H1 (cell line): ENCODE data around the genes PJA1 and AWAT1.

DNA sequence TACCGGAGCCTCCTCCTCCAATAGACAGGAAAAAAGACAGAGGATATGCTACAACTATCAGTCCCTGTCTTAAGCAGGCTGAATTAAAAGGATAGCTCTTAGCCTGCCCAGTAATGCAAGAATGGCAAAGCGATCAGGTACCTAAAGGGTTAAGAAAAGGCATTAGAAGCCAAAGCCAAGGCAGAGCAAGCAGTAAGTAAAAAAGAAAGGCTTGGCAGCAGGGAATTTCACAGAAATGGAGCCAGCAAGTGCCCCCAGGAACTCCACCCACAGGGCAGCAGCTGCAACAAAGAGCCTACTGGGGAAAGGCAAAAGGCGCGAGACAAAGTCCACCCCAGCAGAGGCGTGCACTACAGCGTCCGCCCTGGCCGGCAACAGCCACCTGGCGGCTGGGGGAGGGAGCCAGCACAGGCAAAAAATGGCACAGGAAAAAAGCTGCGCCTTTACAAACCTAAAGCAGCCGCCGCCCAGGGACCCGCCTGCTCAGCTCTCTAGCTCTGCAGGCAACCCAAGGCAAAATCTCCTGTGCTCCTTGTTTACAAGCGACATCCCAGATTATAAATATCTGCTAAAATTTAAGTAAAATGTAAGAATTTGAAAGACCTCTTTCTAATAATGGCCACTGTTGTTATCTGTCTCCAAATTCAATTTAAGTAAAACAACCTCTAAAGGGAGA is 162.3 kb downstream of the ZC3H12B start:
- RRBS = no CpG with 5 or more reads among the region's 14 CpGs
CAGE:
- cytosol, long polyA plus RNA = no peak
- long polyA plus RNA = no peak
- nucleus, long polyA plus RNA = no peak

DNA sequence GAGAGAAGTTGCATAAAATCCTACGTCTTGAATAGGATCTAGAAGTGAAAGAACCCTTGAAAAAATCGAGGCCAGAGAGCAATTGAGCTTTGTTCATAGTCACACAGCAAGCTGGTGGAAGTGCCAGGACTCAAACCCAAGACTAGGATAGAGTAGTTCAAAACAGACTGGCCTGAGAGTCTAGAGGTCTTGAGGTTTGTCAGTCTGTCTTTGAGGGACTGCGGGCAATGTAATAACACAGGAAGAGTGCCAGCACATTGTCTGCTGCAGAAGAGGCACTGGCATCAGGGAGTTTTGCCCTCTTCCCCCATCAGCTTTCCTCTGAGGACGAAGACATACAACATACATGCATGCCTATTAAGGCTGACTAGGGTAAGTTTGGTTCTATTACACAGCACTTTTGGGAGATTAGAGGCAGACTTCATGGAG is 63.9 kb upstream of the LAS1L start:
- RRBS = no CpG with 5 or more reads among the region's 4 CpGs
CAGE:
- cytosol, long polyA plus RNA = no peak
- long polyA plus RNA = no peak
- nucleus, long polyA plus RNA = no peak

GRCh38 chrX:65601448-65602089 is 65.9 kb upstream of the MSN start:
- RRBS = no CpG with 5 or more reads among the region's 5 CpGs
CAGE:
- cytosol, long polyA plus RNA = no peak
- long polyA plus RNA = no peak
- nucleus, long polyA plus RNA = no peak

GRCh38 chrX:65643016-65643959 is 24.2 kb upstream of the MSN start:
- RRBS = no CpG with 5 or more reads among the region's 5 CpGs
CAGE:
- cytosol, long polyA plus RNA = no peak
- long polyA plus RNA = no peak
- nucleus, long polyA plus RNA = no peak

DNA sequence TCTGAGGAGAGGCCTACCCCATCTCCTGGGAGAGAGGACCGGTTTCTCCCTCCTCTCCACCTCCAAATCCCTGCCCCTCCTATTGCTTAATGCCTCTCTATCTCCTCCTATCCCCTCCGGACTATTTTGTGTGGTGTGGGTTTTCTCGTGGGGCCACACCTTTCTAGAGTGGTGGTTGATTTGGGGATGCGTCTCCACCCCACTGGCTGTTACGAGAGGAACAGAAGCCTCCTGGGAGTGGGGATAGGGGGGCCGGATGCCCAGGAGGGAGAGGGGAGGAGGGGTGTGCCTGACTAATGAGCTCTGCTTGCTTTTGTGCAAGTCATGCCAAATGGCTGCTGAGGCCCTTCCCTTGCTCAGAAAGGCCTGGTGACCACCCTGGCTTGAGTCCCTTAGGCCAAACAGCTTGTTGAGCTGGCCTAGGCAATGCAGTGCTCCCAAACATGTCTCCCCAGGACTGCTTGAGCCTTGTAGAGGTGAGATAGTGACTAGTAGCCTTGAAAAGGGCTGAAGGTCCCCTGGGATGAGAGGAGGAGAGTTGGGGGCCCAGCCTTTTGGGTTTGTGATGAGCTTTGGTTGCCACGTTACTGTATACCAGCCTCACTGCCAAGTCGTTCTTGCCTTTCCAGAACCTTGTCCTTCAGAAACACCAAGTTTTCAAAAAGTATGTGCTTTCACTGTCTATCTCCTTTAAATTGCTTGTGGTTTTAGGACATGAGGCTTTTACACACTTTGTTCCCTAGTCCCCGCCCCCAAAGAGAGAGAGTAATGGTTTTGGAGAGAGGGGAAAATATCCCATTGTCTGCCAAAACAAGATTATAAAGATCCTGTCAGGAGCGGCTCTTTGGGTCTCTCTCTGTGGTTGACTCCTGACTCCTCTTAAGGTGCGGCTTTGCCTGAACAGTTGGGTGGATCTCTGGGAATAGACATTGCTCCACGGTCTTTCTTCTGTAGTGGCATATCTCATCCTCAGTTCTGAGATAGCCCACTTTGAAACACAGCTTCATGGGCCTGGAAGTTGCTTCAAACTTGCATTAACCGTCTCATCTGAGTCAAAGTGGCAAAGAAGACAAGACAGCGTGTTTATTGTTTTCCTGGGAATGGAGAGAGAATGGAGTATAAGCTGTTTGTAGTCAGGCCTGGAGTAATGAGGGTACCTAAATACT is 1.4 kb downstream of the MSN start:
- RRBS = 13% methylated on average over 1 of the region's 14 CpGs
CAGE:
- cytosol, long polyA plus RNA = no peak
- long polyA plus RNA = no peak
- nucleus, long polyA plus RNA = no peak

DNA sequence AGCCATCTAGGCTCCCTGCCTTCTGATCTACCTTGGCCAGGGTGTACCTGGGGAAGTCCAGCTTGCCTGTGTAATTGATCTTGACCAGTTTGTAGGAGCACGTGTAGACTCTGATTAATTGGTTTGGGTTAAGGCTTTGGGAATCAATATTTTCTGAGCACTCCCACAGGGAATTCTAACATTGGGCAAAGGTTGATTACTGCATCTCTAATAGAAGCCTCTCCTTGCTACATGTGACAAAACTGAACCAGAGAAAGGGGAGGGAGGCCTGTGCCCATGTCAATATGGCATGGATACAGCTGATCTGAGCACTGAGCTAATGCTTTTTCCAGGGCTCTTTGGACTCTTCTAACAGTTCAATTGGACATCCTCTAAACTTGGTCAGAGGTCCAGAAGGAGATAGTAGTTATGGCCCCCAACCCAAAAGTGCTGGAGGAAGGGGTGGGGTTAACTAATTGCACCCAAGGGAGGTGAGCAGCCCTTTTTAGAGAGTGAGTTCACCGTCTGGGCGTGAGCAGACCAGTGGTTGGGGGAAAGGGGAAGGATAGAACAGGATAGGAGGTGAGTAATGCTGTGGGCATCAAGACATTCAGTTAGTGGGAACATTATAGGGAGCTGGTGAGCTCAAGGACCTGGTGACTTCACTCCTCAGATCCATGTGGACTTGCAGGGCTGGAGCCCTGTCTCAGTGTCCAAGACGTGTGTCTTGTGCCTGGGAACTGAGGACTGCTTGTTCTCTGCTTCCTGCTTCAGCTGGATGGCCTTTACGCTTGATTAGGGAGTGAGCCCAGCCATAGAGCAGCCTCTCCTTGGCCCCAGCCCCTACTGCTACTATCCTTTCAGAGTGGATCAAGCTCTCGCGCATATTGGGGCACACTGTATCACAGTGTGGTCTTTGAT is 22.8 kb downstream of the MSN start:
- RRBS = no CpG with 5 or more reads among the region's 7 CpGs
CAGE:
- cytosol, long polyA plus RNA = no peak
- long polyA plus RNA = no peak
- nucleus, long polyA plus RNA = no peak

DNA sequence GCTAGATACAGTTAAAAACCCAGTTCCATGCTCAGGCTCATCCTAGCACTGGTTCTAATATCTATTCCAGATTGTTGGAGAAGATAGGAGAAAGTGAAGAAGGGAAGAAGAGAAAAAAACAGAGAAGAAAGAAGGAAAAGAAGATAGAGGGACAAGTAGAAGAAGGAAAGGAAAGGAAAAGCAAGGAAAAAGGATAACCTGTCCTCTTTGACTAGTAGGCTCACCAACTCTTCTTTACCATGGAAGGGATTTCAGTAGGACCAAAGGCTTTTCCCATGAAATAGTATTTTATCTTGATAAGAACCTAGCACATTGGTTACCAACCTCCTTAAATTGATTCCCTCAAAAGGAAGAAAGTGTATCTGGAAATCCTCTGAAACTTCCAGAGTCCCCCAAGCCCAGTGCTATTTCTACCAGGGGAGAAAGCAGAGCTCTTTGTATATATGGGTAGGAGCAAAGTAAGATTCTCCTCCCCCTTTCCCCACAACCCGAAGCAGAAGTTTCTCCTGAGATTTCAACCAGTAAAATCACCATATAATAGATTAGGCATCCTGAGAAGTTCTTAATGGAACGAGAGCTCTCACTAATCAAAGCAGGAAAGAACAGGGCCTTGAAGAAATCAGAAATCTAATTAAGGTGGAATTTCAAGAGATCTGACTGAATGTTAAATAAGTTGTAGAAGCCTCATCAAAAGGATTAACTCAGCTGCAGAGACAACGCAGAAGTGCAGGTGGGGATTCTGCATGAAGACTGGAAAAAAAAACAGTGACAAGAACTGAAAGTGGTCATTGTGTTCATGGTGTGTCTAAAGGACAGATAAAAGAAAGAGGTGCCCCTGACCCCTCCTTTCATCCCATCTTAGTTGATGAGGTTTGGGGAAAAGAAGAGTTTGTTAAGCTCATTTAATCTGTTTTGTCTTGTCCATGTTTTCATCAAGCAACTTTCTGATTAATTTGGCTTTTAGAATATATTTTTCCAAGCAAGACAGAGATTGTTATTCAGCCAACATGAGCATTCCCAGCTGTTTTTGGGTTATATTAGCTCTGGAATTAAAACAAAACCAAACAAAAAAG is 39.2 kb downstream of the VSIG4 start:
- RRBS = no CpG with 5 or more reads among the region's 3 CpGs
CAGE:
- cytosol, long polyA plus RNA = no peak
- long polyA plus RNA = no peak
- nucleus, long polyA plus RNA = no peak

DNA sequence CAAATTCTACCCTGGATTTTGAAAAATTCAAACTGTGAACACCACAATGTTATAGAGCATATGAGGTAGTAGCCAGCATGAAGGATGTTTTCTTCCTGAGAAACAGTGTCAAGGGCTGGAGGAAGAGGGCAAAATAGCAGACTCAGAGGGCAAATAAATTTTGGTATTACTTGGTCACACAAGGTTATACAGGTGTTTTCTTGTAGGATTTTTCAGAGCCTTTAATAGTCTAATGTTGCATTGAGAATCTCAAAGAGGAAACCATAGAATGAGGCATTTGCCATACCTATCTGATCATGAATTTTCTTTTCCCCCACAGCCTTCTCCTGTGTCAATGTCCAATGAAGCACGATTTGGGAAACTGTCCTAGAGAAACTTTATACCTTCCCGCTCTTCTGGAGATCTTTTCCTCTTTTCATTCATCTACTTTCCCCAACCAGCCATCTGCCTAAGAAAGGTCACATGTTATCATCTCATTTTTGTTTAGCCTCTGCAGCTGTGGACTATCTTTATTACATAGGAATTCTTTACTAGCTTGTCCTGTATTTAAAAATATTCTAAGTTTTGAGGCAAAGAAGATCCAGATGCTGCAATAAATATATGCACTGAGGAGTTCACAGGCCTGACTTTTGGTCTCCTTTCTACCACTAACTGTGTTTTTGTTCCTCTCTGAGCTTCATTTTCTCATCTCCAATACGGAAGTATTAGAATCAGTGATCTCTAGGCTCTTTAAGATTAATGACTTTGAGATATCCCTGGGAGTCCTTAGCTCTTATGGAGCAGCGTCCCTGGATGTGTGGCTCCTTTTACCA is 19.9 kb downstream of the VSIG4 start:
- RRBS = no CpG with 5 or more reads among the region's 4 CpGs
CAGE:
- cytosol, long polyA plus RNA = no peak
- long polyA plus RNA = no peak
- nucleus, long polyA plus RNA = no peak

DNA sequence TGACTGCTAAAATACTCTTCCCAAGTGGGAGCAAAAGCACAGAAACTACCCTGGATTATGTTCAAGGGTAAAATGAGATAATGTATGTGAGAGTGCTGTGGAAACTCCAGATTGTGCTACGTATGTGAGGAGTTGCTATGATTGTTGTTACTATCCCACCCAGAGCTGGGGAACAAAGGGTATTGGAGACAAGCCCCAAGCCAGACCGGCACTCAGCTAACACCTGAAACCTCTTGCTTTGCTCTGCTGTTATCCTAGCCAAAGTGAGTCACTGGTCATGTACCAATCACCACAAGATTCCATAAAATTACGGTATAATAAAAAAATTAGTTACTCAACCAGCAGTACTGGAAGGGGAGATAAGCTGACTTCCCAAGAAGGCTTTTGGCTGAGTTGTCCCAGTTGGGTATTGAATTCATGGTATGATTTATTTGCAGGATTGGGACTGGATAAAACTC is 5.4 kb downstream of the EDA2R start:
- RRBS = no CpG with 5 or more reads among the region's 3 CpGs
CAGE:
- cytosol, long polyA plus RNA = no peak
- long polyA plus RNA = no peak
- nucleus, long polyA plus RNA = no peak

DNA sequence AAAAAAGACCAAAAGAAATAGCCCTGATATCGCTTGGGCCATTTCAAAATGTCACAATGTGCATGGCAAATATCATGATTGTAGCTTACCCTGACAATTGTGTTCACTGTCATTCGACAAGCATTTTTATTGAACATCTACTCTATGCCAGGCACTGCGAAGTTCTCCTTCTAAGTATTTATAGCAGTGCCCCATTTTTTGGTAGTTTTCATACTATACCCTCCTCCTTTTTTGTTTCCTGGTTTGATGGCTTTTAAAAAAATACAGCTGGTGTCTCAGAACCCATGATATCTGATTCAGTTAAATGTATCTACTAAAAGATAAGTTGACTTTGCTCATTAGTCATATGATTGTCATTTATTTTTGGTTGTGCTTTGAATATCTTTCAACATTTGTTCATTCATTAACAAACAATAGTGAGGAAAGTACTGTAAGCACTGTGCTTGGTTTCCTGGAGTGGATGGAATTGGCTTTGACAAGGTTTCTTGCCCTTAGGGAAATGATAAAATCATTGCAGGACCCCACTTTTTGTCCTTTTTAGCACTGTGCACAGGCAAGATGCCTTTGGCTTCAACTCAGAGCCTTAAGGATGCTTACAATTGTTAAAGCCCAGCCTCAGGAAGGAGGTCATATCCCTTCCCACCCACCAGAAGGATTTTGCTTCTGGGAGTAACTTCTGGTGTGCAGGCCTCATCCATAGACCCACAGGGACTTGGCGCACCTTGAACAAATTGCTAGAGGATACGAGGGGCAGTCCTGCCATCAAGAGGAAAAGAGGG is 44.2 kb downstream of the STARD8 start:
- RRBS = no CpG with 5 or more reads among the region's 5 CpGs
CAGE:
- cytosol, long polyA plus RNA = no peak
- long polyA plus RNA = no peak
- nucleus, long polyA plus RNA = no peak

GRCh38 chrX:68697716-68698037 is 50.2 kb downstream of the STARD8 start:
- RRBS = no CpG with 5 or more reads among the region's 2 CpGs
CAGE:
- cytosol, long polyA plus RNA = no peak
- long polyA plus RNA = no peak
- nucleus, long polyA plus RNA = no peak

- RRBS = no CpG with 5 or more reads among the region's 4 CpGs
CAGE:
- cytosol, long polyA plus RNA = no peak
- long polyA plus RNA = no peak
- nucleus, long polyA plus RNA = no peak
These were observed 52.9 kb downstream of the STARD8 start for GRCh38 chrX:68700201-68700983.

DNA sequence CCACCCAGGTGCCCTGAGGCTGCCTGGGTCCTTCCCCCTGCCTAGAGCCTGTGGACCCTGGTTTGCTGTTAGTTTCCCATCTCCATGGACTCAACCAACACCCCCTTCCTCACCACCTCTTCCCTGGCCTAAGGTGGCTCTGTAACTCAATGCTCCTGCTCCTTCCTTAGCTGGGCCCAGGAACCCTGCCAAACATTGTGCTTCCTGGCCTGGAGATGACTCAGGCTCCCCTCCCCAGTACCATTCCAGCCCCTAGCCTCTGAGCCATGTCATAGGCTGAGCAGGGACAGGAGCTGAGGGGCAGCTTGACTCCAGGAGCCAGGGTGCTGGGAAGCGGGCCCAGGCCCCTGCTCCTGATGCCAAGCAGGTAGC is 100.7 kb downstream of the EFNB1 start:
- RRBS = no CpG with 5 or more reads among the region's 1 CpG
CAGE:
- cytosol, long polyA plus RNA = no peak
- long polyA plus RNA = no peak
- nucleus, long polyA plus RNA = no peak

- RRBS = no CpG with 5 or more reads among the region's 14 CpGs
CAGE:
- cytosol, long polyA plus RNA = no peak
- long polyA plus RNA = no peak
- nucleus, long polyA plus RNA = no peak
These were observed 161.1 kb downstream of the EFNB1 start for GRCh38 chrX:68989829-68990328.

- RRBS = no CpG with 5 or more reads among the region's 4 CpGs
CAGE:
- cytosol, long polyA plus RNA = no peak
- long polyA plus RNA = no peak
- nucleus, long polyA plus RNA = no peak
These were observed 55.5 kb downstream of the PJA1 start for GRCh38 chrX:69109798-69110188.

DNA sequence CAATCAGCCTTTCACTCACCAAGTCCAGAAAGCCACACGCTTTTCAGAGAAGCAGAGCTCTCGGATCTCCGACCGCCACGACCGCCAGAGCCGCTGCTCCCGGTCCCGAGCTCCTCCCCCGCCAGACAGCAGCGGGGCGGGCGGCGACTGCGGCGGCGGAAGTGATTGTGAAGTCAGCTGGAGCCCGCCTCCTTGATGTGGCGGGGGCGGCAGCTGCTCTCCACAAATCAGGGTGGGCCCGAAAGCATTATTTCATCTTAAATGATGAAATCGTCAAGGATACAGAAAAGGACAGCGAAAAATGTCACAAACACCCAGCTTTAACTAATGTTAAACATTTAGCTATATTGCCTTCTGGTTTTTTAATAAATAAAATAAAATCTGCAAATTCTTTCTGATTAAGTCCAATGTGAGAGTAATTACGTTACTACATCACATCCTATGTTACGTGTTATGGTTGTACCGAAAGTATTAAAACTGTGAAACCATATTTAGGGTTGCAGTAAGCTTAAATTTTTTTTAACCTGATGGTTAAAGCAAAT is at the start of gene PJA1:
Gene PJA1 (minus strand): TSS at position 101 of the 542 bp plus-strand sequence.
- RRBS = no CpG with 5 or more reads among the region's 26 CpGs
CAGE:
- cytosol, long polyA plus RNA = start-site peak on the minus strand centred at position 95 of the sequence, 51 bp wide, 836 reads
- long polyA plus RNA = start-site peak on the minus strand centred at position 104 of the sequence, 60 bp wide, 503 and 771 reads in 2 replicates
- nucleus, long polyA plus RNA = start-site peak on the minus strand centred at position 97 of the sequence, 55 bp wide, 435 reads

DNA sequence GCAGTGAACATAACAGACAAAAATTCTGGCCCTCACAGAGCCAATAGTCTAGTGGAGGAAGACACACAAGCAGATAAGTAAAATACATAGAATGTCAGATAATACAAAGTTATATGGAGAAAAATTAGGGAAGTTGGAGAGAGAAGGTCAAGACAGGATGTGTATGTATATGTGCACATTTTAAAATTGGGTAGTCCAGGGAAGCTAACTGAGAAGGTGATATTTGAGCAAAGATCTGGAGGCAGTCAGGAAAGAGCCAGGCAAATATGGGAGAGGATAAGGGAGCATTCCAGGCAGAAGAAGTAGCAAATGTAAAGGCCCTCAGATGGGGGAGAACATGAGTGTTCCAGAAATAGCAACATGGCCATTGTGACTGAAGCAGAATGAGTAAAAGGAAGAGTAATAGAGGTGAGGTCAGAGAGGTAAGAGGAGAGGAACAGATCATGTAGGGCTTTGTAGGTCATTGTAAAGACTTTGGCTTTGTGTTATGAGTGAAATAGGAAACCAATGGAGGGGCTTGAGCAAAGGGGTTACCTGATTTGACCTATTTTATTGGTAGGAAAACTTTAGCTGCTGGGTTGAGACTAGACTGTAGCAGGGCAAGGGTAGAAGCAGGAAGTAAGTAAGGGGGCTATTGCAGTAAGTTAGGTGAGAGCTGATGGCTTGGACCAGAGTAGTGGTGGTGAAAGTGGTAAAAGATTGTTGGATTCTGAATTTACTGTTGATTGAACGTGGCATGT is 59.9 kb downstream of the EDA start:
- RRBS = no CpG with 5 or more reads among the region's 1 CpG
CAGE:
- cytosol, long polyA plus RNA = no peak
- long polyA plus RNA = no peak
- nucleus, long polyA plus RNA = no peak

GRCh38 chrX:70234322-70234696 is at the start of gene AWAT1:
TSS of gene AWAT1 (plus strand) at chrX:70234655.
- RRBS = no CpG with 5 or more reads among the region's 3 CpGs
CAGE:
- cytosol, long polyA plus RNA = no peak
- long polyA plus RNA = no peak
- nucleus, long polyA plus RNA = no peak

DNA sequence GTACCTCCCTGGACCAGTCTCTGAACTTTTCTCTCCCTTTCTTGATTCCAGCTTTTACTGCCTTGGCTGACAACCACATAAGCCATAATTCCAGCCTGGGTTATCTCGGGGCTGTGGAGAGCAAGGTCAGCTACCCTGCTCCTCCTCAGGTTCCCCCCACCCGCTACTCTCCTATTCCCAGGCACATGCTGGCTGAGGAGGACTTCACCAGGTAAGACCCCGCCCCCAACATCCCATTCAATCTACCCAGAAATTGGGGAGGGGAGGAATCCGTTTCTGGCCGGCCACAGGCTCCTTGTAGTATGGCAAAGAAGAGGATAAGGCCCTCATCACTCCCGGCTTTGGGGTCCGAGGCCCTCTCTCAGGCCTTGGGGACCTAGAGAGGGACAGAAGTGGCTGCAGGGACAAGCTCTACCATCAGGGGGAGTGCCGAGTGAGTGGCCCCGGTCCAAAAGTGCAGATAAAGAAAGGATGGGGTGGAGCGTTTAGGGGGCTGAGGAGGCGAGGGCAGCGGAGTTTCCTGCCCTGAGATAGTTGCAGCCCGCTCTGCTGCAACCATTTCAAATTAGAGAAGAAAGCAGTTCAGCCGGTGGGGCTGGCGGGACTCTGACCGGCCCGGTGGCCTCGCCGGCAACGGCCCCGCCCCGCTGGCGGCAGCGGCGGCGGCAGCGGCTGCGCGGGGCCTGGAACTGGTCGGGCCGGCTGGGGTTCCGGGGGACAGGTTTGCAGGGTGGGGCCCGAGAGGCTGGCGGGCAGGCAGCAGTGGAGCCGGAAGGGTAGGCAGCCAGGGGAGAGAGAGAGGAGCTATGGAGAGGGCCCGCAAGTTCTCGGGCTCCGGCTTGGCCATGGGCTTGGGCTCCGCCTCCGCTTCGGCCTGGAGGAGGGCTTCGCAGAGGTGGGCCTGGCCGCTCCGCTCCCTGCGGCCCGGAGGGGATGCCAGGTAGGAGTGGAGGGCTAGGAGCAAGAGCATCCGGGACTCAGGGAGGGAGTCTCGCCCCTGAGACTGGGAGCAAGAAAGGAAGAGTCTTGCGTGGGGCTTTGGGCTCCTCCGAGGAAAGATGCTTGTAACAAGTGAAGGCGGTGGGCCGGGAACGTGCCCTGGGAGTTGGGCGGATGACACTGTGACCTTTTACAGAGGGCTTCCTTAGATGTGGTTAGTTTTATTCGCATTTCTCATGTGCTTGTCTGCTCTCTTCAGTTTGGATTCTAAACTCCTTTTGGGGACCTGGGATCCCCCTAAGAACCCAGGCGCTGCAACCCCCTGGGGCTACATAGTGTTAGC is 7.6 kb downstream of the DLG3 start:
- RRBS = 3% methylated on average over 25 of the region's 56 CpGs
CAGE:
- cytosol, long polyA plus RNA = start-site peak on the plus strand centred at position 505 of the sequence, 18 bp wide, 56 reads
- long polyA plus RNA = start-site peak on the plus strand centred at position 495 of the sequence, 126 bp wide, 149 and 100 reads in 2 replicates
- nucleus, long polyA plus RNA = start-site peak on the plus strand centred at position 480 of the sequence, 61 bp wide, 142 reads

GRCh38 chrX:70478788-70479749 is 34.4 kb downstream of the DLG3 start:
- RRBS = no CpG with 5 or more reads among the region's 9 CpGs
CAGE:
- cytosol, long polyA plus RNA = no peak
- long polyA plus RNA = no peak
- nucleus, long polyA plus RNA = no peak